ENCODE results near the genes RCVRN, MYH13 and MYH3.

DNA sequence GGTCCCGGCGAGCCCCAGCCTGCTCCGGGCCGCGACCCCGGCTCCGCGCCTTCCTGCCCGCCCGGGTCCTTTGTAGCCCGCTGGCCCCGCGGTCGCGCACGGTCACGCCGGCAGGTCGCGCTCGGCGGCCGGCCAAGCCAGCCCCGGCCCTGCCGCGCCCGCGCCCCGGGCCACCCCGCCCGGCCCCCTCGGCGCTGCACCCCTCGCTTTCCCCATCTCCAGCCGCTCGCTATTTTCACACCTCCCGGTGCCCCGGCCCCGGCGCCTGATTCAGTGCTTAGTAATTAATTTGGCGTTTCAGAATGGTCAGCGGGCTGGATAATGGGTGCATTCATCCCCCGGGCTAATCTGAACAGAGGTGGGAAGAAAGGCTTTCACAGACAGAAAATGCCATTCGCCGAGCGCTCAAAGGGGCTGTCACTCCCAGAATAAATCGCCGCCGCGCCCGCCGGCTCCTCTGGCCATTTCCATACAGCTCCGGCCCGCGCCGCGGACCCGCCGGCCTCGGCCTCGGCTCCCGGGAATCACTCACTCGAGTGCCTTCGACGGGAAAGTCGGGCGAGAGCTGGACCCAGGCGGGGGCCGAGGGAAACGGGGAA lies 17.8 kb upstream of the NTN1 start:
- PRO-cap: no peak

DNA sequence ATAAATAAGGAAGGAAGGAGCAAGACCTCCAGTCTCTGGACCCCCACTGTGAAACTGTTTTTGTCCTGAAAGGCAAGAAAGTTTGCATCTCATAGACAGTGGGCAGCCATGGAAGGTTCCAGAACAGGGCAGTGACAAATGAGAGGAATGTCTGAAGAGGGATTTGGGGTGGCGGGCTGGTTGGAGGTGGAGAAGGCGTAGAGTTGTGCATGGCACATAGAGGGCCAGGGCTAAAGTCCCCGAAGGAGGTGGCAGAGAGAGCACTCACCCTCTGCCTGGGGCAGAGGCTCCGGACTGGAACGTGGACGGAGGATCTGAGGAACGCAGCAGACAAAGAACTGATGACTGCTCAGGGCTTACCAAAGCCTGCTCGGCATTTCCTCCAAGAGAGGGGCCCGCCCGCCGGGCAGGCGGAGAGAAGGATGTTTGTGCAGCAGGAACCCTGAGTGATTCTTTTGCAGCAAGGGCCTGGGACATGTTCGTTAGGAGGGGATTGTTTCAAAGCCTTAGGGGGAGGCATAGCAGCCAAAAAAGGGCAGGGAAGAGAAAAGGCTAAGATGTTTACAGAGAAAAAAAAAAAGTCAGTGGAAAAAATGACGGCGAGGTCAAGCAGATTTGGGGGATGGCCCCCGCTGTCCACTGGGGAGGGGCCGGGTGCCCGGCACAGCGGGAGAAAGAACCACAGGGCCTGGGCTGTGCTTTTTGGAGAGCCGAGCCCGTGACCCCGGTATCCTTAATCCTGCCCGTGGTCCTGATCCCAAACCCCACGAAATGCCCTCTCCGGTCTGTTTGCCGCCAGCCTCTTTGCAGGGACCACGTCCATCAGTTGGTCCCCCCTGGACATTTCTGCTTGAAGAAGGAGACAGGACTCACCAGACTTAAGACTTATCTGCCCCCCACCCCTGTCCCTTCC lies 129.2 kb downstream of the NTN1 start:
- PRO-cap: no peak

DNA sequence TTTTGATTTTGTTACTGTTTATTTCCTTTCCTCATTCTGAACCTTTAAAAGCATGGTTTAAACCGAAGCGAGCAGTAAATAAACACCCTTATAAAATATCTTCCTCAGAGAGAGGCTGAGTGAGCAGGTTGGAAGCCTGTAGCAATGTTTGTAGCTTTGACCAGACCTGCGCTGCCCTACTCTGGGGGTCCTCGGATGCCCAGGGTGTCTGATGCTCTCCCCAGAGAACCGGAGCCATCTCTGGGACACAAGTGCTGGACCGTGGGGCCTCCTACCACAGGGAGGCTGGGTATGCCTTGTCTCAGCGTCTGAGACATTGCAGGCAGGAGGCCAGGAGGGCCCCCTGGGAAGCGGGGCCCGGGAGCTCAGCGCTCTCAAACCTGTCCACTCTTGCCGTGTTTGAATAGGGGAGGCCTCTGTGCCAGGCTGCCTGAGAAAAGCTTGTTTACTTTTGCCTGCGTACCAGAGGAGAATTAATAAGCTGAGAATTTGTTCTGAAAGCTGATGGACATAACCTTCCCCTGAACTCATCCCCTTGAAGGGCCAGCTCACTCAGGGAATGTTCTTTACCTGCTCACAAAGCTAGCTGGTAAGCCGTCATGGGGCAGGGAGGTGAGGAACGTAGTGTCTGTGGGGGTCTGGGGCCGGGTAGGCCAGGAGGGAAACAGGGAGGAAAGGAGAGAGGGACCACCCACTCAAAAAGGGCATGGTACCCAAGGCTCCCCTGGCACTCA lies 163.8 kb downstream of the NTN1 start:
- PRO-cap: no peak

DNA sequence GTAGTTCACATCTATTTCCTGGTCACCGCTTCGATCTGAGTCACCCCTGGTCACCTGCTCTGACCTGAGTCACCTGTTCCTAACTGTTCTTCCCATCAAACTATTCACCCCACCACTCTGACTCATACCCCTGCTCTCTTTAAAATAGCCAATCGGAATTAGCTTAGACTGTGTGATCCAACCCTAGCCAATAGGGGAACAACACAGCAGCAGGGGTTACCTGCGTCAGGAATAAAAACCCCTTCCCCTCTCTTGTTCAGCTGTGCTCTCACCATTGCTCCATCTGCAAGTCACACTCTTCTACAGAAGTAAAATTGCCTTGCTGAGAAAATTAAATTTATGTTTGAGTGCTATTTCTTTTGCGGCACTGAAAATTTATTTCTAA lies 240.6 kb downstream of the STX8 start:
- PRO-cap: no peak

GRCh38 chr17:9671194-9671651 lies 25.9 kb downstream of the USP43 start:
- PRO-cap: no peak

- PRO-cap: no peak
Measured at GRCh38 chr17:9905090-9905490, at the start of gene RCVRN. Gene RCVRN (minus strand): TSS chr17:9905271.

DNA sequence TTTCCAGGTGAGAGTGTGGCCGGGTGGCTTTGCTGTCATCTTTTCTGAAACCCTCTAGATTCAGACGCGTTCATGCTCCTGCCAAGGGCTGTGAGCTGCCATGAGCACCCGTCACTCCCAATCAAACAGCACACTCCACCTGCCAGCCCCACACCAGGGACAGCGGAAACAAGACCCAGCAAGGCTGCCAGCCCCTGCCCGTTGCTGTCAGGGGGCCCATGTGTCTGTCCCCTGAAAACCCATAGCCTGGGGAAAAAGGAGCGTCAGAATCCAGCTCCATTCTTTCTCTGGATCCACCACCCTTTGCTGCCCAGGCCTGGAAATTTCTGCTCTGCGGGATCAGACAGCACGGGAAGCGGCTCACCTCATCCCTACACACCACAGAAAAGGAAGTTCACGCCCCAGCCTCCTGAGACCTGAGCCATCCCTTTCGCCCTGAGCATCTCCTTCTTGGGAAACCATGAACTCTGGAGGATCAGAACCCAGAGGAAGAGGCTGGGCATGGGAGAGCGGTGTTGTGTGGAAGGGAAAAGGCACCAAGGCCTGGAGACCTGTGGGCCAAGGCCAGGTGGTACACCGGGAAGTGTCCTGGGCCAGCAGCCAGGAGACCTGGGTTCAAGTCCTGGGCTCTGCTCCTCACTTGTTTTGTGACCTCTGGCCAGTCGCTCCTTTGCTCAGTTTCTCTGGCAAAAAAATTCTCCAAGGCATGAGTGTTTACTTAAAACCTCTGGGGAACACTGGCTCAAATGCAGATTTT lies 51.5 kb upstream of the RCVRN start:
- PRO-cap: no peak

- PRO-cap: no peak
Measured at GRCh38 chr17:10042662-10043496, 137.8 kb upstream of the RCVRN start.

DNA sequence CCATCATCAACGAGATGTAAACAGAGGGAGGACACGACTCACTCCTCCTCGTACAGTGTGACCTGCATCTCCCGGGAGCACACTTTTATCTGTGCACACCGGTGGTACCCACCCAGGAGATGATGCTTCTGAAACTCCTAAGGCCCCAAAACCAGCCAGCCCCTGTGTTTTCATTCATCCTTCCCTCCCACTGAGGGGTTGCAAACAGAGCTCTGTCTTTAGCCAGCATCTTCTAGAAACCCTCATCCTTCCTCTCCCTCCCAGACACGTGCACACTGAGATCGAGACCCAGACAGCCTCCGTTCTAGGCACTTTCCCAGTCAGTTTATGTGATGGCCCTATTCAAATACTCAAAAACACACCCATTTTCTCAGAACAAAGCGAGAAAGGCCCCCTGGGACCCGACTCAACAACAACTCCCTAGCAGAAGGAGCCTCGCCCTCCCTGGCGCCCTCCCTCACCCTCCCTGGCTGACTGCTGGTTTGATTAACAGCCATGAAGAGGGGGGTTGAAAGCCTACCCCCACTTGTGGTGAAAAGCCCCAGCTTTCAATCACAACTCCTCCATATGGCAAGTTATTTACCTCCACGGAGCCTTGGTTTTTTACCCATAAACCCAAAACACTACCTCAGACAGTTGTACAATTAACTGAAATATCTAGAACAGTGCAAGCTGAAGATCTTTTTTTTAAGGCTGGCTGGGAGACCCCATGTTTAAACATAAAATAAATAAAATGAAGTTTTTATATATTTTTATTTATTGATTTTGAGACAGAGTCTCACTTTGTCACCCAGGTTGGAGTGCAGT lies 76.1 kb downstream of the GAS7 start:
- PRO-cap: no peak

- PRO-cap: bidirectional peak, plus-strand start at chr17:10157216, minus-strand start at chr17:10157037
Measured at GRCh38 chr17:10156874-10157570, 41.4 kb downstream of the GAS7 start.

- PRO-cap: no peak
Measured at GRCh38 chr17:10372815-10373398, at the start of gene MYH13. Gene MYH13 (minus strand): TSS chr17:10373006.

DNA sequence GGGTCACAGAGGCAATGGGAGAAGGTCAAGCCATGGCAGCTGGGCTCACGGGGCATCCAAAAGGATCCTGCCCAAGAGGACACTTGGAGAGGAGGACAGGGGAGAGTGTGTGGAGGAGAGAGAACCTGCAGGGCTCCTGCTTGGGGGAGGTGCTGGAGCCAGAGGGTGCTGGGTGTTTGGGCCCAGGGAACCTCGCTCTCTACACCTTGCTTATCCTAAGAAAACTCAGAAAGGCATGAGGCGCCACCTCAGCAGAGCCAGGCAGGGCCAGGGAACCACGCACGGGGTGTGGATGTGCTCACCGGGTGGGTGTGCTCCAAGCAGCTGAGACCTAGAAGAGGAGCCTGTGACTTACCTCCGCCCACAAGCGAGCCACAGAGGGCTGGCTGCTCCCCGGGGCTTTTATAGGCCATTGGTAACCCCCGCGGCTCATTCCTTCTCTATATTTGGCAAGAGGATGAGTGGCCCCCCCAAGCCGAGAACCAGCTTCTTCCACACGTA lies at the start of gene MYH3:
TSS of gene MYH3 (minus strand) at position 376 of the 501 bp plus-strand sequence.
- PRO-cap: no peak

GRCh38 chr17:10733542-10734175 lies 3.8 kb upstream of the TMEM220 start:
- PRO-cap: no peak

- PRO-cap: no peak
Measured at GRCh38 chr17:10738398-10739106, 8.7 kb upstream of the TMEM220 start.

DNA sequence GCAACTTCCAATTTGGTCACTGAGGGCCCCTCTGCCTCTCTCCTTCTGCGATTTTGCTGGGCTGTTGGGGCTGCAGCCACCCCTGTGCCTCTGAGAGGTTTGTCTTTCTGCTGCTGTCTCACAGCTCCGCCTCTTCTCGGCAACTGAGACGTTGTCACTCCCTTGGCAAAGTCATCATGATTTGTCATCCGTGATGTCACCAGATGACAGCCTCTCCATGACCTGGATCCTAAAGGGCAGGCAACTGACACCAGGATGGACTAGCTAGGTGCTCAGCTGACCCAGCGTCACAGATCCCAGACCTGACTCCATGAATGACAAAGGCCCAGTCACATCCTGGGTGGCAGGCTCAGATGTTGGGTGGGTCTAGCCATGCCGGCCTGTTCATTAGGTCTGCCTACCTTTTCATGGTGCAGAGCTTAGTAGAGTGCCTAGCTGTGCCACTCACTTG lies 3.7 kb upstream of the TMEM238L start:
- PRO-cap: no peak

- PRO-cap: no peak
Measured at GRCh38 chr17:11608200-11608893, 10.1 kb downstream of the DNAH9 start.

- PRO-cap: no peak
Measured at GRCh38 chr17:11618856-11619197, 20.6 kb downstream of the DNAH9 start.

DNA sequence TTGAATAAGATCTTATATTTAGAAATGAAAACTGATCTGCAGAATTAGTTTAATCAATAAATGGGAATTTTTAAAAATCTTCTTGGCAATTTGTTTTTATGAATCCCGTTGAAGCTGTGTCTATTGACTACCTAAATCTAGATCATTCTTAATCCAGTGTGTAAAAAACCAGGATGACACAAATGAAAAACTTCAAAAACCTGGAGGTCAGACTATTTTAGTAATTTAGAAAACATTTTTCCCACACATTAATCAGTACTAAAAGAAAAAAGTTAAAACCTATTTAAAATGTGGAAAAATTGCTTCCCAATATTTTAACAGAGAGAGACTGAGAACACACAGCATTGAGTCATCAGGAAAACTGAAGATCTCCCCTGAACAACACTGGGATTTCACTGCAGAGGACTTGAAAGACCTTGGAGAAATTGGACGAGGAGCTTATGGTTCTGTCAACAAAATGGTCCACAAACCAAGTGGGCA lies 60.4 kb downstream of the MAP2K4 start:
- PRO-cap: no peak

DNA sequence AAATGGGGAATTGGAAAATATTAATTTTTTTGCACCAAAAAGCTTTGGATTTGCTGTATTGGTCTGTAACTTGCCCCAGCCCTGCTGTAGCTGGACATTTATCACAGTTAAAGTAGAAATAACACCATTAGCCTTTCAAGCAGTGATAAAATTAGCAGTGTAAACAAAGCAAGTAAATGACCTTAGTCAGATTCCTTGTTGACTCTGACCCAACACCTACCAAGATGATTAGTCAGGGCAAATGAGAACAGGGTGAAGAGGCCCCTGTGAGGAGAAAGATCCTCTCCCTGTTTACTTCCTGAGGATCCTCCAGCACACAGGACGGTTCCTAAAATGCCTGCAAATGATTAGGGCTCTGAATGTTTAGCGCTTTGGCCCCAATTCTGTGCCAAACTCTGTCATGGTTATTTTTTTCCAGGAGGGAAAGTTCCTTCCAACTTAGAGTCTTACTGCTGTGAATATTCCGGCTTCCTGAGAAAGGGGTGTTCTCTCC lies 259.1 kb upstream of the MYOCD start:
- PRO-cap: no peak

GRCh38 chr17:12489704-12490060 lies 176.0 kb upstream of the MYOCD start:
- PRO-cap: unidirectional peak, plus-strand start at chr17:12490003

Data from bronchial lymph node (tissue), 1 donor.